ENCODE results near the genes BTN3A1 and H2BC11.

- PRO-cap: bidirectional peak, plus-strand start at chr6:26045384, minus-strand start at chr6:26045171
Observed at GRCh38 chr6:26045118-26045335, 157 bp upstream of the H3C3 start.

GRCh38 chr6:26103185-26103551 lies 565 bp upstream of the H4C3 start:
- PRO-cap: no peak

GRCh38 chr6:26122766-26122889 lies 1.1 kb downstream of the H2BC4 start:
- PRO-cap: no peak

DNA sequence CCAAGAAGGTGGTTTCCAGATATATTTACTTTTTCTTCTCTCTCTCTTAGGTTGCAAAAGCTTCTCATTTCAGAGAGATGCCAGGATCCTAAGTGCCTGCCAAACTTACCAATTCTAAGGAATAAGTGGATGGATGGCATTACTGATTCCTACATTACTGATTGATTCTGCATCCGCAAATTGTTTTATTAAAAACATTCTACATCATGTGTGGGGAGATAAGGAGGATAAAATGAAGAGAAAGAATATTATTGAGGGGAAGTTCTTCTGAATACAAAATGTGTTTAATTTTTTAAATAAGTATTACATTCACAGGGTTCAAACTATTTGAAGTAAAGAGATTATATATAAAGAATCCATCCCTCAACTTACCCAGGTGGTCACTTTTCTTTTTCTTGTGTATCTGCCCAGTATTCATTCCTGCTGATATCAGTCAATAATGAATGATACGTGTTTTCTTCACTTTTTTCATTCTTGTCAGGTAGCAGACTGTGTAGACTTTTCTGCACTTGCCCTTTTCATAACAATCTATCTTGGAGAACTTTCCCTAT lies 14.1 kb downstream of the H2AC6 start:
- PRO-cap: no peak

- PRO-cap: no peak
Observed at GRCh38 chr6:26166981-26167619, 9.2 kb downstream of the H2BC5 start.

DNA sequence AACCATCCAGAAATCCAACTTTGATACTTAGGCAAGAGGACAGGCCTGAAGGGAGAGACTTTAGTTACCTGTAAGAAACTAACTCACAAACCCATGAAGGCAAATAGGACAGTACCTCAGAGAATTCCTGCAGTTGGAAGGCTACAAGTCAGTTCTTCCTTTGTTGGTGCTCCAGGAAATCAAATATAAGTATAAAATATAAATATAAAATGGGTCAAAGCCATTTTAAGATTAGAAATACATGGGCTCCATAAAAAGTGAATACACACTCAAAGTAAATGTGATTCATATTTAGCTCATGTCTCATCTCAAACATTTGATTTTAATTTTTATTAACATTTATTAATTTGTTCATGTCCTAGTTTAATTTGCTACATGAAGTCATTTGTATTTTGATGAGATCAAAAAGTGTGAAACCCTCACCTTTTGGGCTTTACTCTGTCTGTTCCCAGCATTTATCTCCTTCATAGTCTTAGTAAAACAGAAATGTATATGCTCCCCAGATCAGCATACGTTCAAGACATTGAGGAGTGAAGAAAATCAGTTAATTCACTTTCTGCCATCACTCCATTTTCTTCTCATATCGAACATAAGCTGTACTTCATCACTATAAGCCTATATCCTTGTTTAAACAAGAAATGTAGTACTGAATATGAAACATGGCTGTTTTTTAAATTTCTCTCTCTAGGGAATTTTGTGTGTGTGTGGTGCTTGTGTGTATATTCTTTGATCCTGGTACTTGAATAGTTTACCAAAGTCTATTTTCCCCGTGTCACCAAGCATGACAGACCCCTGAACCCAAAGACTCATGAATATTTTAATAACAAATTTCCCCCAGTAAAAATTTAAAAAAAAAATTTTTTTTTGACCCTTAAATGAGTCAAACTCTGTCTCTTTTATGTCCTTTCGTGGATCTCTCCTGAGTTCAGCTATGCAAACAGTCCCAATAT lies 2.9 kb downstream of the H3C4 start:
- PRO-cap: no peak

DNA sequence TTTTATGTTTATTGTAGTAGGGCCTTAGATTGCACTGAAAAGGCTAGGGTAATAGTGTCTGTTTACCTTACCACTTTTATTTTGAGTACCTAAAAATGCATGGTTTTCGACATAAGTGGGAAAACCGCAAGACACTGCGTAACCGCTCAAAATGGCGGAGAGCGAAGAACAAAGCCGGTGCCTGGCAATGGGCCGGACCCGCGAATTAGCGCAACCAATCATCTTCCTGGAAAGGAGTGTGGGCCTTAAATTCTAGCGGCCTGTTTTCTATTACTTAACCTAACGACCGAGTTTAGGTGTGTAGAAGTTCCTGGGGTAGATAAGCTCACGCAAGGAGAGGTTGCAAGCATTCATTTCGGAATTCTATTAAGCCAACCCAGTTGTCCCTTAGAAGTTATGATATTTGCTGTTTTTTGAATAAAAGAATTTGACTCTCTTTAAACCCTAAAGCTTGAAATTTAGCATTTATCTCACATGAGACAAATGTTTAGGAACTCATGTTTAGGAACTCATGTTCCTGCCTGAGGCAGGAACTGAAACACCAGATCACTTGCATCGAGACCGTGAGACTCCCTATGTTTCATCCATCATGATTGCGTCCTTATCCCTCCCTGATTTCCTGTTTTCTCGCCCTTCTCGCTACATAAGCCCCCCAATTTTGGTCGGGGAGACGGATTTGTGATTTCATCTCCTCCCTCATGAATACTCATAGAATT lies 931 bp downstream of the H4C5 start:
- PRO-cap: bidirectional peak, plus-strand start at position 309 of the sequence, minus-strand start at position 153 of the sequence

- PRO-cap: no peak
Observed at GRCh38 chr6:26214401-26215030, 2.0 kb downstream of the H2BC8 start.

DNA sequence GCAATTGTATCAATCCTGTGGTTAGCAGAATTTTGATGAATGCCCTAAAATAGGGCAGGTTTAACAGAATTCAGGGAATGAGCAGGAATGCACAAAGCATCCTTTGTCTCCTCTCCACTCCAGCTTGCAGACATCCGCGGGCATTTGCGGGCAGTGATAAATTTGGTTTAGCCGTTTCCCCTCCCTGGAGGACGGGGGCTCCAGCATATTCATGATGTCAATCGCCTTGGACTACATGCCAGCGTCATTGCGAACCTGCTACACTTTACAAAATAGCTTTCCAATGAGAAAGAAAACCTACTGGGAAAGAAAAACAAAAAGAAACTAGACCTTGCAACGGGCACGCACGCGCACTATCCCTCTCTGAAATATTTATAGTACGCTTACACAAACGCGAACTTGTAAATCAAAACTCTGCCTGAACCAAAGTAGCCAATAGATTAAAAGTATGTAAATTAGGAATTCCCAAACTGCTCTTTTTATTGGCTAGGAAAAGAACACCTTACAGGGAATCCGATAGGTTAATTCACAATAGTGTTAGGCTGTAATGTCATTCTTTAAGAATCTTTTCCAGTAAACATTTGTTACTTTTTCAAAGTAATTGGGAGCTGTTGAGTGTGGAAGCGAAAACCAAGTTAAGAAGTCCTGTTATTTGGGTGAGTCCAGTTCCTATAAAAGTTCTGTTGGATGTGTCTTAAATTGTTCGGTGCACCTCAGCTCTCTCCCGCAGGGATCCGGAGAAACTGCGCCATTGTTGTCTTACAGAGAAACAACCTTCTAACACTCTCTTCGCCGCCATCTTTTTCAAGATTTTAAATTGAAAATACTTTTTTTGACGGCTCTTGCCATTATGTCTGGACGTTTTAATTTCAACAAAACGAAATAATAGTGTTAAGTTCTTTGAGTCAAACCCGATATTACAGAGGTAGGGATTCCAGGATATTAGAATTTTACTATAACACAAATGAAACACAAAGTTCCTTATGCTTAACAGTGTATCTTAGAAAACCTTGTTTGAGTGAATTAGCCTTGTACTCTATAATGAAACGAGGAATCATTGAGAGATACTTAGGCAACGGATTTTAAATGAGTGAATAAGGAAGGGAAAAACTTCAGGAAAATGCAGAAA lies 921 bp upstream of the H3C6 start:
- PRO-cap: unidirectional peak, minus-strand start at position 126 of the sequence; bidirectional peak, plus-strand start at position 587 of the sequence, minus-strand start at position 376 of the sequence; unidirectional peak, minus-strand start at position 753 of the sequence

GRCh38 chr6:26299363-26299967 lies 14.1 kb upstream of the H4C8 start:
- PRO-cap: no peak

DNA sequence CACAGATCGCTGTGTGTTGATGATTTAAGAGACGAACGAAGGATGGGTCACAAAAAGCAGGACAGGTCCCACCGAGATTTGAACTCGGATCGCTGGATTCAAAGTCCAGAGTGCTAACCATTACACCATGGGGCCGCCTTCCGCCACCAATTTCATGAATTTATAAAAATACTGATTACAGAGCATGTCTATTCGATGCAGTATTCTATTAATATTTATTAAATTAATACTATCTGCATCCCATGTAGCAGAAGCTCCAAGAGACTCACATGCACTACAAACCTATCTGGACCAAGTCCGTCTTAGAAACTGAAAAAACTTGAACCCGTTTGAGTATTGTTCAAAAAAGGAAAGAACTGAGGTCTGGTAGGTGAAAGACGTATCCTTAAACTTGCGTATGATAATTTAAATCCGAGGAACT lies 25.8 kb upstream of the H4C8 start:
- PRO-cap: no peak

DNA sequence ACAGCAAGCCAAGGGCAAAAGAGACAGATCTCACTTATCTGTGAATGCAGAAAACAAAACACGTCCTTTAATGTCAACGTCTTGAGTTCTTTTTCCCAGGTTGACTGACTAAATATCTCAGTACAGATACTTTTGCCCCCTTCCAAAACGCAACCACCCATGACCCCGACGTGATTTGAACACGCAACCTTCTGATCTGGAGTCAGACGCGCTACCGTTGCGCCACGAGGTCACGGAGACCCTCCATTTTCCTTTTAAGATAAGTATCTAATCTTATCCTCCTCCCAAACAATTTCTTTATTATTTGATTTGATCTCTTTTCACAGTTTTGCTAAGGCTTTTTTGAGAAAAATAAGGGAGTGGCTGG lies 33.6 kb upstream of the H4C8 start:
- PRO-cap: no peak

DNA sequence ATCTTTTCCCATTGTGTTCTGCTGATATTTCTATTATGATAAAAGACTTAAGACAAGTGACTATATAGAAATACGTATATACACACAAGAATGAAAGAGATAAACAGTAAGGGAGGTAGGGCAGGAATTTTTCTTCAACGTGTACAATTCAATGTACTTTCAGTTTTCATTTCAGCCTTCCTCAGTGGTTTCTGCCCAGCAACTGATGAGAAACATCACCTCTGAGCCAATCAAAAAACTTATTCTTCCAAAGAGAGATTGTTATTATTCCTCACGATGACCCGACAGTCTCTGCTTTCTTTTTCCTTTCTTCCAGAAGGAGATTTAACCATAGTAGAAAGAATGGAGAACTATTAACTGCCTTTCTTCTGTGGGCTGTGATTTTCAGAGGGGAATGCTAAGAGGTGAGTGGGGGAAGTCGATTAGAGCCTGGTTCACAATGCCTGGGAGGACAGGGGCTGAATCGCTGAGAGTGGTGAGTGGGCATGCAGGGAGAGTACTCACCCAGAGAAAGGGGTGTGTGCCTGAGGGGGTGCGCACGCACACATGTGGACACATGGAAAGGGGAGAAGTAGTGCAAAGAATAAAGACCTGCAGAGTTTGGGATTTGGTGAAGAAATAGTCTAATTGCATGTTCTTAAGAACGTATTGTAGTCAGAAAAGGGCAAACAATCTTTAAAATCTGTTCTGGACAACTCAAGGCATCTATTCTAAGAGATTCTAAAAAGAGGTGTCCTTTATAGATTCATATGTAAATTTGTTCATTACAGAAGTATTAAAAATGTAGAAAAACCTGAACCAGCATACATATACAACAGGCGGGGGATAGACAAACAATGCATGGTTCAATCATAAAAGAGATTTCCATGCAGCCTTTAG lies at the start of gene BTN3A1:
Gene BTN3A1, plus strand, starts transcription at position 267 of the 879 bp plus-strand sequence.
- PRO-cap: bidirectional peak, plus-strand start at position 267 of the sequence, minus-strand start at position 145 of the sequence

GRCh38 chr6:26422819-26423515 lies 17.3 kb upstream of the BTN3A3 start:
- PRO-cap: no peak

- PRO-cap: no peak
Observed at GRCh38 chr6:26439652-26439971, 692 bp upstream of the BTN3A3 start.

DNA sequence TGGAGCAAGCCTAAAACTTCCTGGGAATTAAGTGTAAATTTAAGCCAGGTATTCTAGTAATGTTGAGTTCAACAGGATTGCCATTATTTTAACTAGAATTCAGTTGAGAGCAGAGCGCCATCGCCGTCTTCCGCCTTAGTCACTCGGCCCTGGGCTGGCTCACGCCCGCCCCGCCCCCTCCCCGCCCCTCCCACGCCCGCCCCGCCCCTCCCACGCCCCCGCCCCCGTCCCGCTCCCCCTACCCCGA lies 17.6 kb upstream of the HMGN4 start:
- PRO-cap: bidirectional peak, plus-strand start outside the sequence, minus-strand start at position 145 of the sequence

GRCh38 chr6:26534838-26535173 lies 3.4 kb upstream of the HMGN4 start:
- PRO-cap: no peak

GRCh38 chr6:26538973-26539453 lies 847 bp downstream of the HMGN4 start:
- PRO-cap: no peak

DNA sequence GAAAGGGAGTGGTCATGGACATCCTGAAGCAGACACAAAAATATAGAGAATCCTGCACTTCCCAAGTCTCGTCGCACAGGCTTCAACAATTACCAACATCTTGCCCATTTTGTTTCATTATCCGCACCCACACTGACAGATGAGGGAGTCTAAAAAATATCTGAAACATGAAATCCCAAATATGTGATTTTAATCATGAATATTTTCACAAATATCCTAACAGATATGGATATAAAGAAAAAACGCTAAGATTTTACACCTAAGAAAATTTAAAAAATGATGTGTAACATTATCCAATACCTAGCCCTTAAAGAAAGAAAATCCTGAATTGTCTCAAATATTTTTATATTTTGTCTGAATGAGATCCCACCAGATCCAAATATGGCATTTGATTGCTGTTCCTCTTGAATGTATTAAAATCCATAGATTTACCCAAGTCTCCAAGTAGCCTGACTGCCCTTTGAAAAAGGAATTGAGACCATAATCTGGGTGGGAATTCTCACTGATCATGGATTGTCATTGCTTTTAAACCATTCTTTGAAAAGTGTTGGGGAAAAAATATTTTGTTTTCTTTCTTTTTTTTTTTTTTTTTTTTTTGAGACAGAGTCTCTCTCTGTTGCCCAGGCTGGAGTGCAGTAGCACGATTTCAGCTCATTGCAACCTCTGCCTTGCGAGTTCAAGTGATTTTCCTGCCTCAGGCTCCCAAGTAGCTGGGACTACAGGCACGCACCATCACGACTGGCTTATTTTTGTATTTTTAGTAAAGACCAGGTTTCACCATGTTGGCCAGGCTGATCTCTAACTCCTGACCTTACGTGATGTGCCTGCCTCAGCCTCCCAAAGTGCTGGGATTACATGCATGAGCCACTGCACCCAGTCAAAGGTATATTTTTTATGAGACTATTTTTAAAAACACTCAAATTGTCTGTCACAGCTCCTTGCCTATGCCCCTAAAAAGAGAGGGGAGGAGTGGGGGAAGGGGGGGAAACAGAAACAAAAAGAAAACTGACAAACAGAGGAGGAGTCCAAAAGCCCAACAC lies 4.8 kb downstream of the H2BC11 start:
- PRO-cap: no peak

DNA sequence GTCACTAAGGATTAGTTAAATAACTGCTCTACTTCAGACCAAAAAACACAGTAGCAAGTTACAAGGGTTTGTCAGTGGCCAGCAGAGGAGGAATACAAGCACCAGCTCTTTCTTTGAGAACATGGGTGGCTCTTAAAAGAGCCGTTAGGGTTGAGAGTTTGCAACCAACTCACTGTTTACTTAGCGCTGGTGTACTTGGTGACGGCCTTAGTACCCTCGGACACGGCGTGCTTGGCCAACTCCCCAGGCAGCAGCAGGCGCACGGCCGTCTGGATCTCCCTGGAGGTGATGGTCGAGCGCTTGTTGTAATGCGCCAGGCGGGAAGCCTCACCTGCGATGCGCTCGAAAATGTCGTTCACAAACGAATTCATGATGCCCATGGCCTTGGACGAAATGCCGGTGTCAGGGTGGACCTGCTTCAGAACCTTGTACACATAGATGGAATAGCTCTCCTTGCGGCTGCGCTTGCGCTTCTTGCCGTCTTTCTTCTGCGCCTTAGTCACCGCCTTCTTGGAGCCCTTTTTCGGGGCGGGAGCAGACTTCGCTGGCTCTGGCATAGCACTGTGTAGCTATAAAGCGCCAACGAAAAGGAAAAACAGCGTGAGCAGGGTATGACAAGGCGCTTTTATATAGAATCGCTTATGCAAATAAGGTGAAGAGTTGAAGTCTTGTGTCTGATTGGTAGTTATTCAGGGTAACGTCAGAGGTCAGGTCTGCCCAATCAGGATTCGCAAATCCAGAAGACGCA lies at the start of gene H2BC11:
Gene H2BC11, minus strand, starts transcription at position 602 of the 748 bp plus-strand sequence.
- PRO-cap: bidirectional peak, plus-strand start outside the sequence, minus-strand start at position 602 of the sequence

All from mucosa of descending colon (tissue), 1 donor.